Right atrium auricular region (tissue), 2 donors: ENCODE results near the gene PPP1R14B.

DNA sequence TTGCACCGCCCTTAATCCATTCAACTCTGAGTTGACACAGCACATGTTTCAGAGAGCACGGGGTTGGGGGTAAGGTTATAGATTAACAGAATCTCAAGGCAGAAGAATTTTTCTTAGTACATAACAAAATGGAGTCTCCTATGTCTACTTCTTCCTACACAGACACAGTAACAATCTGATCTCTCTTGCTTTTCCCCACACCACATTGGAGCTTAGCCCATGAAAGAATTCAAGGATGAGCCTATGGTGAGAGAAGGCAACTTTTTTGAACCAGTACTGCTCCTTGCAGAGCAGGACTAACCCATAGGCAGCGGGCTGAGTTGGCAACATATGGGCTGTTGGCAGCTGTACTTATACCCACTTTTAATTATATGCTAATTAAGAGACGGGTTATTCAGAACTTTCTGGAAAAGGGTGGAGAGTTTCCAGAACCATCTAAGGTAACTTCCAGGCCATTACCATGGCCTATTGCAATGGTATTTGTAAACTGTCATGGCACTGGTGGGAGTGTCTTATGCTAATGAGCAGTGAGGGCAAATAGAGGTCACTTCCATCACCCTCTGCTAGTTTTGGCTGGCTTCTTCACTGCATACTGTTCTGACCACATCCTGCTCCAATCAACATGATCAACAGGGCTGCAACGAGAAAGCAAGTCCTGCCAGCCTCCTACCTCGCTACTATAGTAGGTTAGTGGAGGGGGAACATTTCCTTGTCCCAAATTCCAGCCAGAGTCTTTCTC lies 5.4 kb upstream of the PLAAT4 start:
- PRO-cap, result no peak
- RAMPAGE, long total RNA, 2 experiments, result no peak in any of the 2 experiments

GRCh38 chr11:63695332-63695849 lies 14.1 kb downstream of the RTN3 start:
- PRO-cap, result no peak
- RAMPAGE, long total RNA, 2 experiments, result no peak in any of the 2 experiments

DNA sequence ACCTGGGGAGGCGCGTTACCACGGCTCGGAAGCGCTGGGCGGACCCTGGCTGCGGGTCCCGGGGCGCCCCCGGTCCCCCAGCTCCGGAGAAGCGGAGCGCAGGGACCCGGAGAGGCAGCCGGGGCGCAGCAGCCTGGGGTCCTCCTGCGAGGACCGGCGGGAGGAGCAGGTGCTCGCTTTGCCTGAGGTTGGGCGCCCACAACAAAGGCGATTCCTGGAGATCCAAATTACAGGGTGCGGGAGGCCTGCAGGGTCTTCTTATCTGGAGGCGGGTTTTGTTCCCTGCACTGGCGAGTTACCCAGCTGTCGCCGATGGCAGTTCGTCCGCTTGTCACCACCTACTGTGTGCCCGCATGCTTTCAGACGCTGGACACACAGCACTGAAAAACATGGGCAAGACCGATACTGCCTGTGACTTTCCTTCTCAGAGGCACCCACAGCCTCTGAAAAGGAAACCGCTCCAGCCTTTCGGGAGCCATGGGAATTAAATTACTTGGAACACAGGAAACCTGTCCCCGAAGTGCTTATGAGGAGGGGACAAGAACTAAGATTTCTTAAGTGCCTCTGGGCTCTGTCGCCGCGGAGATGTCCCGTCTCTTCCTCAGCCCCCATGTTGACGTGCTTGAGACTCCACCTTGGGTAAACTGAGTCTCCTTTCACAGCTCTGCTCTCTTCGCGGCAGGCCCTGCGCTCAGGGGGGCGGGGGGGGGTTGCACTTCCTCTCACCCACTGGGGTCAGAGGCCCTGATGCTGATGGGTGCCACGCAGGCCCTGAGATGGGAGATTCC lies 1.3 kb upstream of the ZFTA start:
- PRO-cap, result unidirectional peak, minus-strand start at position 445 of the sequence
- RAMPAGE, long total RNA, 2 experiments, result no peak in any of the 2 experiments

GRCh38 chr11:63872875-63873188 lies 33.9 kb downstream of the MARK2 start:
- PRO-cap, result no peak
- RAMPAGE, long total RNA, 2 experiments, result no peak in any of the 2 experiments

DNA sequence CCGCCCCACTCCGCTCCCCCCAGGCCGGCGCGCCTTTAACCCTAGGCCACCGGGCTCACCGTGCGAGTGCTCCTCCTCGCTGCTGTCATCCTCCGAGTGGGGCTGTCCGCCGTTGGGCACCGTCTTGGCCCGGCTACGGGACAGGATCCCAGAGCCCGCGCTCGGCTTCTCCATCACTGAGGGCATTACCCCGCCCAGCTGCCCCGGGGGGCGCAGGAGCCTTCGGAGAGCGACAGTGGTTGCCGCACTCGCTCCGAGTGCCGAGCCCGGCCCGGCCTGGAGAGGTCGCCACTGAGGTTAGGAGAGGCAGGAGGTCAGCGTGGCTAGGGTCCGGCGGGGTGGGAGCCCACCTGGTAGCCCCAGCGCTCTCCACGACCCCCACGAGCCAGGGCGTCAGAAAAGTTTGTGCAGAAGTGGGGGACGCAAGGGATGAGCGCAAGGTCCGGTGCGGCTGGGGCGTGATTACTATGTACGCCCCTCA lies 653 bp downstream of the RCOR2 start:
- PRO-cap, result no peak
- RAMPAGE, long total RNA, 2 experiments, result no peak in any of the 2 experiments

DNA sequence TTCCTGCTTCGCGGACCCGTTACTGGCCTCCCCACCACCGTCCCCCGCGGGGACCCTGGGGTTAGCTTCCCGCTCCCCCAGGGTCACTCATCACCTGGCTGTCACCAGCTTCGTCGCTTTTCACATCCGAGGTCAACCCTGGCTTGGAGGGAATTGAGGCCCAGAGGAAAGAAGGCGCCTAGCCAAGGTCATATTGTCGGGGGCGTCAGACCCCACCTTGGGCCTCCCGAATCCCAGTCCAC lies 467 bp downstream of the NAA40 start:
- PRO-cap, result no peak
- RAMPAGE, long total RNA, 2 experiments, result no peak in any of the 2 experiments

GRCh38 chr11:63986619-63987463 lies 603 bp downstream of the OTUB1 start:
- PRO-cap, result no peak
- RAMPAGE, long total RNA, 2 experiments, result no peak in any of the 2 experiments

DNA sequence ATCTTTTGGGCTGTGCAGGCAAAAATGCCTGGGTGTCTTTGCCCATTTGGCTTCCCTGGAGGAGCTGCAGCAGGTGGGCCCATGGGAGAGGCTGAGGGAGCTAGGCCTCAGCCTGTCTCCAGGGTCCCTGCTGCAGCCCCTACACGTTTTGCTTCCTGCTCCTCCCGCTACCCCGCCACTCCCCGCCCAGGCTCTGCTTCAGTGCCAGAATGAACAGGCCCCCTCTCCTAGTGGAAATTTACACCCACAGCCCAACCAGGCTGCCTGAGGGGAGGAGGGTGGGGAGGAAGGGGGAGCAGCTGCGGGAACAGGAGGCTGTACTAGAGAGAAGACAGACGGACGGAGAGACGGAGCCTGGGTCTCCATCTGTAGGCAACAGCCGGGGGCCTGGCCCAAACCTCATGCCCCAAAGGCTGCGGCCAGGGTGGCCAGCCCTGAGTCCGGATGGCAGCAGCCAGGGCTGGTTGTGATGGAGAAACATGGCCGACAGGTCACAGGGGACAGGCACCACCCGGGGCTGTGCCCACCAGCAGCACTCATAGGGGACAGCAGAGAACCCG lies 20.5 kb downstream of the FLRT1 start:
- PRO-cap, result no peak
- RAMPAGE, long total RNA, 2 experiments, result no peak in any of the 2 experiments

DNA sequence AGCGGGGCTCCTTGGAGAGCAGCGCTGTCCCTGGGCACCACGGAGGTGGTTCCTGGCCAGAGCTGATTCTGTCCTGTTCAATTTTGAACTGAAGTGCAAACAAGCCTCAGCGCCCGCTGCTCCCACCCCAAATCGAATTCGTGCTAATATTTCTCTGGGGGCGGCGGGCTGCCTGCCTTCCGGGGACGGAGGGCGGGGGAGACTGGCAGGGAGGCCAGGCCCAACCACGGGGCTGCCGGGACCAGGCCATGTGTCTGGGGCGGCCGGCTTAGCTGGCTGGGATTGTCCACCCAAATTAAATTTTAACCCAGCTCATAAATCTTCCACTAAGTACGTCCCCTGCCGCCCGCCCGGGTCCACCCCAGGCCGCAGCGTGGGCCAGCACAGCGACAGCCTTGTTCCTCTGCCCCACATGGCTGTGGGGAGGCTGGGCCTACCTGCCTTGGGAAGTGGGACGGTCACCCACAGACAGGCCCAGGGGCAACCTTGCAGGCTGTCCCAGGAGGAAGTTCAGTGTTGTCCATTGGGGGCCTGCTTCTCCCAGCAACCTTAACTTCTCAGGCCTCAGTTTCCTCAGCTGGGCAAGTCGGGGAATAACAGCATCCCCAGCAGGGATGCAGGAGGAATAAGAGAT lies 49.6 kb downstream of the FLRT1 start:
- PRO-cap, result no peak
- RAMPAGE, long total RNA, 2 experiments, result no peak in any of the 2 experiments

- PRO-cap, result no peak
- RAMPAGE, long total RNA, 2 experiments, result no peak in any of the 2 experiments
Observed at GRCh38 chr11:64098396-64098826, 62.7 kb downstream of the FLRT1 start.

- PRO-cap, result no peak
- RAMPAGE, long total RNA, 2 experiments, result no peak in any of the 2 experiments
Observed at GRCh38 chr11:64231074-64231409, 694 bp downstream of the DNAJC4 start.

- PRO-cap, result no peak
- RAMPAGE, long total RNA, 2 experiments, result no peak in any of the 2 experiments
Observed at GRCh38 chr11:64233759-64234143, 633 bp upstream of the VEGFB start.

GRCh38 chr11:64237787-64237934 lies 3.2 kb upstream of the ENSG00000286264 start:
- PRO-cap, result no peak
- RAMPAGE, long total RNA, 2 experiments, result no peak in any of the 2 experiments

DNA sequence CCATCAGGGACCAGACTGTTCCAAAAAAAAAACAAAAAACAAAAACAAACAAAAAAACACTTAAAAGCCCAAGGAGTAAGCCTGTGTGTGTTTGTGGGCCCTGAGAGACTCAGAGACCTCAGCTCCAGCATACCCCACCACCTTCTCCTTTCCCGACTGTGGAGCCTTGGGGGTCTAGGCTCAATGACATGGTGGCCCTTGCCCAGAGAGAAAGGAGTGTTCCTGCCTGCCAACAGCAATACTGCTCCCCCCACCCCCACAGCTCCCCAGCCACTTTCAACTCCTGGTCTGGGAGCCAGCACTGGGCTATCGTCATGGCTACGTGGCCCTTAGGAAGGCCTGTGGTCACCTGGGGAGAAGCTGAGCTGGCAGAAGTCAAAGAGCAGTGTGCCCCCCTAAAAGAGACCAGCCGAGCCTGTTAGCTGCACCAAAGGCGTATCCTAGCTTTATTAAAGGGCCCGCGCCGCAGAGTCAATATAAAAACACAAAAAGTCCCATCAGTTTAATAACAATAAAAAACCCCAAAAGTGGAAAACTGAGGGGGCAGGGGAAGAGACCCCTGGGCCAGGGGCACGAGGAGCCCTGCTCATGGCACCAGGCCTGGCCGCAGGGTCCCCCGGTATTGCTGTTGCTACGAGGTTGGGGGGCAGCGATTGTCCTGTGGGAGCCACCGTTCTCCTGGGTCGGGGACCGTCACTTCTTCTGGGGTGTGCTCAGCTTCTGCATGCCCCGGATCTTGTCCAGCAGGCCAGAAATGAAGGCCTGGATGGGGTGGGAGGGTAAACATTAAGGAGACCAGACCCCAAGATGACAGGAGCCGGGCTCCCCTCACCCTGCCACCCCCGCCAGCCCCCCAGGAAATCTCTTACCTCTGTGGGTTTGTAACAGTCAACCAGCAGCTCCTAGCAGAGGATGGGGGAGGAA lies 2.4 kb downstream of the PPP1R14B start:
- PRO-cap, result no peak
- RAMPAGE, long total RNA, 2 experiments, result no peak in any of the 2 experiments

DNA sequence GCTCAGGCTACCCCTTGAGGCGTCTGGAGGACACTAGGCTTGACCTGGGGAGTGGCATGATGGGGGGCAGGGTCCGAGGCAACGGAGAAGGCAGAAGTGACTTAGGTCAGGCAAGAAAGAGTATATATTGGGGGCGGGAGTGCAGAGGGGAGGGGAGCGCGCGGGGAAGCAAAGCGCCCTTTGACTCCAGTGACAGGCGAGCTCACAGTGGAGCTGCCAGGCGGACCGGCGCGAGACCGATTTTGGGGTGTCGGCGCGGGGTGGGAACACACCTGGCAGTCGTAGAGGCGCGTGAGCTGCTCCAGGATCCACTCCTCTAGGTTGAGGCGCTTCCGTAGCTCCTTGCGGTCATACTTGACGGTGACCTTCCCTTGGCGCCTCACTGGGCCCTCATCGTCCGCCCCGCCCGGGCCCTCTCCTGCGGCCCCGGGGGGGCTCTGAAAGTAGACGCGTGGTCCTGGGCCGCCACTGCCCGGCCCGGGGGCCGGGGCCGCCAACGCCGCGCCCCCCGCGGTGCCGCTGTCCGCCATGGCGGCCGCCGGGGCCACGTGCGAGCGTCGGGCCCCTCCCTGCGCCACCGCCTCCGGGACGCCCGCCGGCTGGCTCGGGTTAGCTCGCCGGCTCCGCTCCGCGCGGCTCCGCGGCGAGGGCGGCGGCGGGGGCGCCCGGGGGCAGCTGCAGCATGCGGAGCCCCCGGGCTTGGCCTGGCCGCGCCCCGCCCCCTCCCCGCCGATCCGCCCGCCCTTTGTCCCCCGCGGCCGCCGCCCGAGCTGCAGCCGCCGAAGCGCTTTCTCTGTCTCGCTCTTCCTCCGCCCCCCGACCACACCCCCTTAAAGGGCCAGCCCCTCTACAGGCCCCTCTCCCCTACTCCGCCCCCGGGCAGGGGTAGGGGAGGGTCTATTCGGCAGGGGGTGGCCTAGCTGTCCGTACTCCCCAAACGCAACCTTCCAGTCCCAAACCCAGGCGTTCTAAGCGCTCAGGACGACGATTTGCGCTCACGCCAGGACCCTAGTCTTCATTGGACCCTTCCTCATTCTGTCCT lies at the start of gene PPP1R14B:
Gene PPP1R14B, minus strand, starts transcription at position 800 of the 1,042 bp plus-strand sequence.
- PRO-cap, result unidirectional peak, plus-strand start at position 189 of the sequence; bidirectional peak, plus-strand start at position 896 of the sequence, minus-strand start at position 706 of the sequence
- RAMPAGE, long total RNA, 2 experiments, result start-site peak on the minus strand in 1 of 2 experiments, centred at positions 38 to 399 of the sequence, 6 to 32 reads per replicate

GRCh38 chr11:64271310-64271966 lies 13.0 kb downstream of the BAD start:
- PRO-cap, result unidirectional peak, plus-strand start at chr11:64271521; unidirectional peak, plus-strand start at chr11:64271663
- RAMPAGE, long total RNA, 2 experiments, result no peak in any of the 2 experiments

DNA sequence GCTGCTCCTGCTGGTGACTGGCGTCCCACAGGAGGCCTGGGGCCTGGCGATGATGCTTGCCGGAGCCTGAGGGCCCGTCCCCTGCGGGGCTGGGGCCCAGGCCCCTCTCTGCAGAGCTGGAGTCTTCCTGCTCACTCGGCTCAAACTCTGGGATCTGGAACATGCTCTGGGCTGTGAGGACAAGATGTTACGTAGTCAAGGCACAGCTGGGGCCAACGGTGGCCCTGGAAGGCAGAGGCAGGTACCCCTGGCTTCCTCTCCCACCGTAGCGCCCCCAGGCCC lies 318 bp downstream of the BAD start:
- PRO-cap, result no peak
- RAMPAGE, long total RNA, 2 experiments, result no peak in any of the 2 experiments

DNA sequence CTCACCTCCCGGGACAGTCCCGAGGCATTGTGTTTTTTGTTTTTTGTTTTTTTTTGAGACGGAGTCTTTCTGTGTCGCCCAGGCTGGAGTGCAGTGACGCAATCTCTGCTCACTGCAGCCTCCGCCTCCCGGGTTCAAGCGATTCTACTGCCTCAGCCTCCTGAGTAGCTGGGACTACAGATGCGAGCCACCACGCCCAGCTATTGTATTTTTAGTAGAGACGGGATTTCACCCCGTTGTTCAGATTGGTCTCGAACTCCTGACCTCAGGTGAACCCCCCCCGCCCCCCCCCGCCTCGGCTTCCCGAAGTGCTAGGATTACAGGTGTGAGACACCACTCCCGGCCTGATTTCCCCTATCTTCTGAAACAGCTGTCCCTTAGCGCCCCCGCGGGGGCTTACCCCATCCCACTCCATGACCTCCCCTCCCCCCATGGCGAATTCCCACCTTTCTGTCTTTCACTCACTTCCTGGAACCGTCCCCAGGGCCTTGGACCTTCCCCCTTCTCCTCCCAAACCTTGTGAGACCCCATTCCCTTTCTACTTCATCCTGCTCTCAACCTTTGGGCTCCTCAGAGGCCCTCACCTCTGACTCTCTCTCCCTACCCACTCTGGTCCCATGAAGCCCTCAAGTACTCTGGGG lies 763 bp downstream of the PRDX5 start:
- PRO-cap, result bidirectional peak, plus-strand start at position 145 of the sequence, minus-strand start at position 149 of the sequence
- RAMPAGE, long total RNA, 2 experiments, result no peak in any of the 2 experiments

DNA sequence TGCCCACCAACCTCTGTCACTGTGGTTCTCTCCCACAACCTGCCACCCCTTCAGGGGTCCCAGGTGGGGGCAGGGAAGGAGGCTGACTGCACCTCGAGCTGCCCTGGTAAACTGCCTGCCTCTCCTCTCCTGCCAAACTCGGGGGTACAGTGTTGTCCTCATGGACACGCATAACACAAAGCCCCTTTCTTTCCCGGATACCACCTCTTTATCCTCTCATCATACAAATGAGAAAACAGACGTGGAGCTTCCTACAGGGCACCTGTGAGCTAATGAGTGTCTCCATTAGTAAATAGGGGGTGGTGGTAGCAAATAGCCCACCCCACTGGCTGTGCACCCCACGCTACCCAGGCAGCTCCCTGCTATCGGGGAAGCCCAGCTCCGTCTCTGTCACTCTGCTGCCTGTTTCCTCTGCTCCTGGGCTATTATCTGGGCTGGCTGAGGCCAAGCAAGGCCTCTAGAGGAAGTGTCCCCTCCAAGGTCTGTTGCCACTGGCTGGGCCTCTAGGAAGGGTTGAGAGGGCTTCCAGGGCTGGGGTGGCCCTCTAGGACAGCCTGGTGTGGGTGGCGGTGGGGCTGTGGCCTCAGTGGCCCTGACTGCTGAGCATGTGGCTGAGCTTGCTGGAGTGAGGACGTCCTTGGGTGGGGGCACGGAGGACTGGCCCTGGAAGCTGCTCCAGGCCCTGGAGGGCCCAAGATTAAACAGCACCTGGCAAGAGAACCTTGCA lies 5.9 kb downstream of the PRDX5 start:
- PRO-cap, result no peak
- RAMPAGE, long total RNA, 2 experiments, result no peak in any of the 2 experiments

- PRO-cap, result no peak
- RAMPAGE, long total RNA, 2 experiments, result no peak in any of the 2 experiments
Observed at GRCh38 chr11:64352946-64353685, 5.8 kb upstream of the RPS6KA4 start.